HGPS cell (cell line): ENCODE measurements around a stretch of chr13.

GRCh38 chr13:18628220-18628744, 553.3 kb downstream of the TUBA3C start:
- RRBS, result no CpG with 5 or more reads among the region's 45 CpGs

GRCh38 chr13:19772139-19772743, 10.5 kb downstream of the PSPC1 start:
- RRBS, result no CpG with 5 or more reads among the region's 8 CpGs

DNA sequence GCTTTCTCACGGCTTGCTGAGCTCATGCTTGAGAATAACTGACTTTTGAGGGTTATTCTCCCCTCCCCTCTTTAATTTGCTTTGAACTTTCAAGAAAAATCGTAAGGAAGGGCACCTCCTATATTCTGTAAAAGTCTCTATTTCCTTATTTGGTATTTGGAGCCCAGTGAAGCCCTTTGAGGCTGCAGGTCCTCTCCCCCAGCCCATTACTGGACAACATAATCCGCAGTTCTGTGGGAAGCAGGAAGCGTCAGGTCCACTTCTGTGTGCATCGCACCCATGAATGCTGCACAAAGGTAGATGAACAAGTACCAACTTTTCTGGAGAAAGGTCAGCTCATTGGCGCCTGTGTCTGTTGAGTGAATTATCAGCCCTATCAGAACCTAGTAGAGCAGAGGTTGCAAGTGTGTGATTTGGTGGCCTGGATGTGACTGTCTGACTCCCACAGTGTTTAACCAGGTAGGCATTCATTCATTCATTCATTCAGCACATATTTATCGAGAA, 29.4 kb downstream of the GJA3 start:
- RRBS, result no CpG with 5 or more reads among the region's 7 CpGs

DNA sequence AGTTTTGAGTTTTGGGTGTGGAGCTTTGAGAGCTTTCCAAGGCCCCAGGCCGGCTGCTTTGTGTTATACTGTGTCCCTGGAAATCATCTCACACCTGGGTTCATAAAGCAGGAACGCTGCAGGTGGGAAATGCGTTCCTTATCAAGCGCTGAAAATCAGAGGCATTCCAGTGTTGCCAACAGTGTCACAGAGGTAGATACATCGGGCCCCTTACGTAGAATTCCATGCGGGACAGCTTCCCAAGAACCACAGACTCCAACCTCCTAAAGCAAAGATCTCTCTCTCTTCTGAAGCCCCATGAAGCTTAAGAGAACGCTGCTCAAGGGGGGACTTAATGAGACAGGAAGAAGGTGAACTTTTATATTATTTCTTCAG, 23.2 kb downstream of the GJA3 start:
- RRBS, result no CpG with 5 or more reads among the region's 8 CpGs

DNA sequence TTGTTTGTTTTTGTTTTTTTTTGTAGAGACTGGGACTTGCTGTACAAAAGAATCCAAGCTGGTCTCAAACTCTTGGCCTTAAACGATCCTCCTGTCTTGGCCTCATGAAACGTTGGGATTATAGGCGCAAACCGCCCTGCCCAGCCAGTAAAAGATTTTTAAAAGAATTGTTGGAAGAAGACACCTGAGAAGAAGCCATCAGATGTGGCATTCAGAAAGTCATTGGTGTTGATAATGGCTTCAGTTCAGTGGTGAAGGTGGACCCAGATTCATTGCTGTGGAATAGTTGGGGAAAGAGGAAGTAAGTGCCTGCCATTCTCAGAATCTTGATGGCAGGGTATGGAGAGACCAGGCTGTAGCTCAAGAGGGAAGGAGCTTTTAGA, 12.8 kb downstream of the GJB6 start:
- RRBS, result no CpG with 5 or more reads among the region's 4 CpGs

- RRBS, result no CpG with 5 or more reads among the region's 4 CpGs
Measured at GRCh38 chr13:20573207-20573550, 6.2 kb downstream of the IFT88 start.

GRCh38 chr13:21061641-21061973, 221 bp upstream of the LATS2 start:
- RRBS, result under 1% methylated on average over 7 of the region's 17 CpGs

DNA sequence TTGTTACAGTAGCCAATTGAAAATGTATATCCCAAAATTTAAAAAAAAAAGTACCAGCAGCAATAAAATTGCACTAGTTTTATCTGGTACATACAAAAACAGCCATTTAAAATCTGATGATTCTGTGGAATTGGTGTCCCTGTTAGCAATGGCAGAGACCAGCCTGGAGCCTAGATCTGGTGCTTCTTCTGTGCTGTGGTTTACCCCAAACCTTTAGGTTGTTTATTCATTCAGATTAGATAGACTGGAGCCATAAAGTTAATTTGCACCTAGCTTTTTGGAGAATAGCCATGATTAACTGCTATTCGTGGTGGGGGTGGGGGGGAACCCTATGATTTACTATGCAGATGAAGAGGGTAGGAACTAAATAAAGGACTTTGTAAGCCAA, 8.5 kb downstream of the SAP18 start:
- RRBS, result no CpG with 5 or more reads among the region's 1 CpG

DNA sequence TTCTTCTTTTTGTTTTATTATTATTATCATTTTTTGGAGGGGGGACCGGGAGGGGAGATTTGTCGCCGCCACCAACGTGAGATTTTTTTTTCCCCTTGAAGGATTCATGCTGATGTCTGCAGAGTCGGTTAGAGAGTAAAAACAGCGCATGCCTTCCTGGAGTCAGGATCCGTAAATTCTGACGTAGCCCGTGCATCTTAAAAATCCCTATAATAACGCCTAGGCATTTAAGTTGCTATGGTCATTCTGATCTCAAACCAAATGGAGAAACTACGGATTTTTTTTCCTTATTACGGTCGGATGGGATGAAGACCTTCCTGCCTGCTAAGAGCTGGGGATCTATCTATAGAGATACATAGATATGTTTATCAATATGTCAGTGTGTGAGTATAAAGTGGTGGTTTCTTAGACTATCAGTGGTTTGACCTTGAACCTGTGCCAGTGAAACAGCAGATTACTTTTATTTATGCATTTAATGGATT, 462 bp downstream of the FGF9 start:
- RRBS, result no CpG with 5 or more reads among the region's 13 CpGs

- RRBS, result no CpG with 5 or more reads among the region's 5 CpGs
Measured at GRCh38 chr13:21801879-21802264, 131.0 kb downstream of the FGF9 start.

DNA sequence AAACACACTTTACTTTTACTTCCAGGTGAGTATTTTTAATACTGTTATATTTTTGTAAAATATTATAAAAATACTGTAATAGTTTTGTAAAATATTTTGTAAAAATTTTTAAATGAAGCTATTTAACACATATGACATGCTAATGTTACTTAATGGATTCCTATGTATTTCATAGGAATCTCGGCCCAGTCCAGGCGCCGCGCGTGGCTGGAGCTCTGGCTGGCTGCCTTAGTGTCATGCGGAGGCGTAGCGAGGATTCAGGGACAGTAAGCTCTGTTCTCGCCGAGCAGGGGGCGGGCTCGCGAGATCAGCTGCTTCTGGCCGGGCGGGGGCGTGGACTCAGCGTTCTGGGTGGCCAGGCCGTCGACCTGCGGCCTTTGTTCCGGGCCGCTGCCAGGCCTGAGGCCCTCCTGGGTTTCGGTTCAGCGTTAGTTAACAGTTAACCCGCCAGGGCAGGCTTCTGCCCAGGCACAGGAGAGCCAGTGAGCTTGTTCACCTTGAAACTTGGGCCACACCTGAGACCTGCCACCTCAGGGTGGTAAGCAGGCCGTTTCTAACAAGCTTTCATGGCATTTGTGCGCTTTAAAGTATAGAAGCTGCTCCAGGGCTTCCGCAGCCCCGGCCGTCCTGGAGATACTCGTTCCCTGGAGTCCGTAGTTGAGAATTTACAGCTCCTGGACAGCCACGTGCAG, 332.3 kb upstream of the SGCG start:
- RRBS, result 55% methylated on average over 8 of the region's 33 CpGs

DNA sequence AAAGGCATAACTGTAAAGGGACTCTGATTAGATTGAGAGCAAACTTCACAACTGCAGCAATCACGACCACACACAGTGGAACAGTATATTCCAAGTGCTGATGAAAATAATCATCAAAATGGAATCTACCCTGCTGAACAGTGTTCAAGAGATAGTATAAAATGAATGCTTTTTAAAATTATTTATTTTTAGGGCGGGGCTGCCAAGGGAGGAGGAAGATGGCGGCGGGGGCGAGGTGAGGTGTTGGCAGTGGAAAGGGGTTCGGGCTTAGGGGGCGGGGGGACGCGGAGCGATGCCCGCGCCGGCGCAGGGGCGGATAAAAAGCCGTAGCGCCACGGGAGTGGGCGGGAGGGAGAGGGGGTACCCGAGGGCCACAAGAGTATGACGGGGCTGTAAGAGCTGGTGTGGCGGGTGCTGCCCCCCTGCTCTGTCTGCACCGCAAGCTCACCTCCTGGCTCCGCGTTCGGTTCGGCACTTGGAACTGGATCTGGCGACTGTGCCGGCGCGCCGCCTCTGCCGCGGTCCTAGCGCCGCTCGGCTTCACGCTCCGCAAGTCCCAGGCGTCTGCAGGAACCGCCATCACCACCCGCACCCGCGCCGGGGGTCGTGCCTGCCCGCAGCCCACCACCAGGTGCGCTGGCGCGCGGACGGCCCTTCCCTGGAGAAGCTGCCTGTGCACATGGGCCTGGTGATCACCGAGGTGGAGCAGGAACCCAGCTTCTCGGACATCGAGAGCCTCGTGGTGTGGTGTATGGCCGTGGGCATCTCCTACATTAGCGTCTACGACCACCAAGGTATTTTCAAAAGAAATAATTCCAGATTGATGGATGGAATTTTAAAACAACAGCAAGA, 265.3 kb upstream of the SGCG start:
- RRBS, result 1% methylated on average over 13 of the region's 59 CpGs

GRCh38 chr13:23411048-23412095, 22.1 kb downstream of the SACS start:
- RRBS, result no CpG with 5 or more reads among the region's 18 CpGs

DNA sequence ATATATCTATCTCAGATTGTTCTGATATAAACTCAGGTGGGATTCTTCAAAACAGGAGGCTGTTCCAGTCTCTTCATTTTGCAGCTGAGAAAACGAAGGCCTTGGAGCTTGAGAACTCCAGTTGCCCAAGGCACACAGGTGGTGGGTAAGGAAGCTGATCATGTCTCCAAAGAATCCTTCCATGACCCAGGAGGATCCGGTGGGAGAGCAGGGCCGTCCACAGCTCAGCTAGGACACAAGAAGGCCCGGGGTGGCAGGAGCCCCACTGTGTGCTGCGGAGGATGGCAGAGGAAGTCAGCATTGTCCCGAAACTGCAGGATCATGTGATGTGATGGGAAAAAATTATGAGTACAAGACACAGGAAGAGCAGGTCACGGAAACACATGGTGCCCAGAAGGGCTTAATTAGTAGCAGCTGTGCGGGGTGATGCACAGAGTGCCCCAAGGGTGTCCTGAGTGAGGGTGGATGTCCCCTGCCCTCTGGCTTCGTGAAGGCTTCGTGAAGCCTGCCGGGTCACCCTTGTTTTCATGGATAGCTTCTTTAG, 33.6 kb upstream of the SACS start:
- RRBS, result 8% methylated on average over 3 of the region's 11 CpGs

GRCh38 chr13:23965227-23965786, 76.1 kb upstream of the MIPEP start:
- RRBS, result no CpG with 5 or more reads among the region's 5 CpGs

DNA sequence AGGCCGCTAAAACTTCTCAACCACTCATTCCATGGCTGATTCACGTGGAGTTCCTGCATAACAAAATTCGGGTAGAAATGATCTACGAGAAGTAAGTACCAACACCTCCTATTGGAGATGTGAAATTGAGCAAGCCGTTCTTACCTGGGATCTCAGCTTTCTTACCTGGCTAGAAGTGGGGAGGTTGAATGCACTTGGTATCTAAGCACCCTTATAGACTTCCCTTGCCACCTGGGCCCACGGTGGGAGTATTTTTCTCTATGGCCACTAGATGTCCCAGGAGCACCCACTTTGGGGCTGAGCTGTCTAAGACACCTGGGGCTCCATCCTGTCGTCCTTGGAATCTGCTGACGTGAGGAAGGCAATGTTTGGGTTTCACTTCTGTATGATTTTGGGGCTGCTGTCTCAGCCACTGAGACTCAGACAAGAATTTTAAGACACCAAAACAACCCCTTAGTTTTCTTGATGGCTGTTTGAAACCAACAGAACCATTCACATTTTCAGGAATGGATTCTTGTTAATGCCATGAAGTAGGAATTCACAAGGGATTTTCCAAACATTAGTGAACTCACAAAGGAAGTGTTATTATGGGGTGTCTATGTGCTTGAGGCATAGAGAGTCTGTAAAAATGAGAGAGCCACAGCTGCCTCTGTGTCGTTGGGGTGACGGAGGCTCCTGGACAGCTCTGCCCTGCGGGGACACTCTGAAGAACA, 107.0 kb upstream of the SPATA13 start:
- RRBS, result no CpG with 5 or more reads among the region's 11 CpGs

DNA sequence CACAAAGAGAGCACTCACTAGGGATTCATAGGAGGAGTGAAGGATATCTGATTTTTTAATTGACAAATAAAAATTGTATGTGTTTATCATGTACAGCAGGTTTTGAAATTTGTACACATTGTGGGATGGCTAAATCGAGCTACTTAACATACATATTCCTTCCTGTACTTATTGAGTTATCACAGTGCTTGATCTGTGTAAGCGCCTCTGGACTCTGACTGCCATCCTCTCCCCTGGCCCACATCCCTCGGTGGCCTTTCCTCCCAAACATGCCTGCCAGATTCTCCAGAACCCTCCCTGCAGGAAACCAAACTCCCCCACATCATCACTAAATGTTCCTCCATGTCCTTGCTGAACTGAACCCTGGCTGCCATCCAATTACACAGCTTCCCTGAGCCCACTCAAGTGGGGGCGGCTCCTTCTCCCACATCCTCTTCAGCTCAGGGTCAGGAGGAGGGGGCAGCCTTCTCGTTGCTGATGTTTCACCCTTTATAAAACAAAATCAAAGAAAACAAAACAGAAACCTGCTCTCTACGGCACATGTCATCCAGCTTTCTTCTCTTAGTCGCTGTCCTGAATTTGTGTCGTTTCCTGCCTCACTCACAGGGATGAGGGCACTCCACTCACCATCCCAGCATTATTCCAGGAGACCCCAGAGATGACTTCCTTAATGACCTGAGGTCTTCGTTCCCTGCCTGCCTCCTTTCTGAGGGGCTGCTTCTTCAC, 97.1 kb upstream of the SPATA13 start:
- RRBS, result no CpG with 5 or more reads among the region's 9 CpGs

GRCh38 chr13:24087561-24088119, 72.9 kb upstream of the SPATA13 start:
- RRBS, result no CpG with 5 or more reads among the region's 6 CpGs

GRCh38 chr13:24161973-24162711, 1.6 kb downstream of the SPATA13 start:
- RRBS, result no CpG with 5 or more reads among the region's 14 CpGs

- RRBS, result no CpG with 5 or more reads among the region's 5 CpGs
Measured at GRCh38 chr13:24181957-24182775, 21.6 kb downstream of the SPATA13 start.